ENCODE measurements around a stretch of chr2.

DNA sequence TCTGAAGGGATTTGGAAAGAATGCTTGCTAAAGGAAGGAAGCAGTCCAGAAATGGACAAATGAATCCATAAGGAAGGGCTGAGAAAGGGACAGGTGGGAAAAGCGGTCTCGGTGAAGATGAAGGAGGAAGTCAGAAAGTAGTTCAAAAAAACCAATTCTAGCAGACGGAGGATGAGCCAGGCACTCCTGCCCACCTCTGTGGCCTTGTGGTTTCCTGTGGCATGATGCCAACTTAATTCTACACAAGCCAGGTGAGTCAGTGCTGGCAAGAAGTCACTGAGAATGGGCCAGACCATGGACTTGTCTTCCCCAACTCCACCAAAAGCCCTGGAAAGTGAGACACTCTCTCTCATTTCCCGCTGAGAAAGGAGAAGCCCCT is 15.5 kb upstream of the XDH start:
- PRO-cap: no peak
CAGE:
- cytosol, long polyA minus RNA: no peak
- cytosol, long polyA plus RNA: no peak
- long polyA plus RNA: no peak
- nucleus, long polyA minus RNA: no peak
- nucleus, long polyA plus RNA: no peak

DNA sequence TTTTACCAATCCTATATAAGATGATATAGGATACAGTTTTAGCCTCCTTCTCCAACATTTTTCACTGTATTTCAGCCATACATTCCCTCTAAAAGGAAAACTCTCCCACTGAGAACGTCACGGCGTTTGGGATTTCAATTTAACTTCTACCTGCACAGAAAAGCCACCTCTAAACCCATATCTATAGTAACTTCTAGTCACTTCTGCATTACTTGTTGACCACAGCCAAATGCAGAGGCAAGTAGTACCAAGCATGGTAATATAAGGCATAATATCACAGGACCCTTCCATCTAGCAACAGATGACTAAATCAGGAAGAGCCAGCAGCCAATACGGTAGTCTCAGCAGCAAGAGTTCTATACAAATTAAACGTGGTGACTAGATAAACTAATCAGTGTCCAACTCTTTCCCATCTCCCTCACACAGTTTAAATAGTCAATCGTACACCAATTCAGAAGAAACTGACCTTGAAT is 30.2 kb downstream of the MEMO1 start:
- PRO-cap: no peak
CAGE:
- cytosol, long polyA minus RNA: no peak
- cytosol, long polyA plus RNA: no peak
- long polyA plus RNA: no peak
- nucleus, long polyA minus RNA: no peak
- nucleus, long polyA plus RNA: no peak

DNA sequence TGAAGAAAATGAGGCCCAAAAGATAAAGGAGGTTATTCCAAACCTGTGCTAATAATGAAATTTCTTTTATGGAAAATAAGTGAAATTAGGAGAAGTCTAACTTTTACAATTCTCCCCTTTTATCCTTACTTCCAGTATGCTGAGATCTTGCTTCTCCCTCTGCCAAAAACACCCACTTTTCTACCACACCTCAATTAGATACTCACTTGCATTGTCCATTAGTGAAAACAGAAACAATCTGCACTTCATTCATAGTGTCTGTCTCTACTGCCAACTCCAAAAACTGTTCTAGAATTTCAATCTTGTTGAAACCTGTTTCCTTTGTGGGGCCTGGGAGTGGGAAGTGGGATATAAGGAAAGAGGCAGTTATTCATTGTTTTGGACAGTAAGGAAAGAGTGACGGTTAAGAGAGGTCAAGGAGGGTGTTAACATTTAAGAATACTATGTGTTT is 2.2 kb downstream of the SPAST start:
- PRO-cap: unidirectional peak, minus-strand start at position 285 of the sequence
CAGE:
- cytosol, long polyA minus RNA: no peak
- cytosol, long polyA plus RNA: no peak
- long polyA plus RNA: no peak
- nucleus, long polyA minus RNA: no peak
- nucleus, long polyA plus RNA: no peak

DNA sequence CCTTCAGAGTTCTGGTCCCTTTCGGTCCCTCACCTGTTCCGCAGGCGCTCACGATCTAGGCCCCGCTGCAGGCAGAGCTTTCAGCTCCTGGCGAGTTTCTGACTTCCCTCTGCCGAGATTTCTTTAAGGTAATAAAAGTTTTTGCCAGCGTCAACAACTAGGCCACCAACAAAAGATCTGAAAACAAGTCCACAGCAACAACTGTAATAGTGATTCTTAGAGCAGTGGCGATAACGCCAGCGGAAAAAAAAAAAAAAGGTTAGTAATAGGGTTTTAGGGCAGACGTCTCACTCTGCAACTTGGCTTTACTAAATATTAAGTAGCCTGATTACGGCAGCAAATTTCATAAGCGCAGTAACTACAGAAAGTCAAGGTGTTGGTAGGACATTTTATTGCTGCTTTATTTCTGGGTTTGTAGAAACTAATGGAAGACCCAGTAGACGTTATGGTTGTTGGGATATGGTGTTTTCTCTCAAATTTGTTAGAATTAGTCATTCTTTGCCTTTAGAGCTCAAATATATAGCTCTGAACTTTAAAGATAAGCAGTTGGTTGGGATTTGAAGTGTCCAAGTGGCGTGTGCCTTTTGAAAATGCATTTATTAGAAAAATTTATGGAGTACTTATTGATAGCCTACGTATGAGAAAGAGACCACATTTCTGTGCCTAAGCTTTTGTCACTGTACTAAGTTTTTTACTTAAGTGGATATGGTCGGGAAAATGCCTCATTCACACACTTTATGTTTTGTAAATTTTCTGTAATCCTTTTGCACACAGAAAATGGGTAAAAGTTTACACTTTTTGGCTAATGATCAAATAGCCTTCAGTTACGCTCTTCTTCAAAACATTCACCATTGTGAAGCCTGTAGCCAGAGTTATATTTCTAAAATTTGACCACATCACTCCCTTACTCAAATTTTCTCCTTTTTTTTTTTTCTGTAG is 667 bp downstream of the SLC30A6 start:
- PRO-cap: no peak
CAGE:
- cytosol, long polyA minus RNA: no peak
- cytosol, long polyA plus RNA: no peak
- long polyA plus RNA: no peak
- nucleus, long polyA minus RNA: no peak
- nucleus, long polyA plus RNA: no peak

- PRO-cap: no peak
CAGE:
- cytosol, long polyA minus RNA: no peak
- cytosol, long polyA plus RNA: no peak
- long polyA plus RNA: no peak
- nucleus, long polyA minus RNA: no peak
- nucleus, long polyA plus RNA: no peak
These were observed 27.8 kb upstream of the BIRC6 start for GRCh38 chr2:32328831-32329629.

DNA sequence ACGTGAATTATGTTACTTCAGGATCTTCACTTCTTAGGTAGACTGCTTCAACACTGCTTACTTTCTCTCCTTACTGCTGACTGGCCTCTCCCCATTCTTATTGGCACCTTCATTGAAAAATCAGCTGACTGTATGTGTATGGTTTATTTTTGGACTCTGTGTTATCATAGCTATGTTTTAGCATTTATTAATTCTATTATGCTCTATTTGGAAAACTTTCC is 92.1 kb downstream of the TTC27 start:
- PRO-cap: no peak
CAGE:
- cytosol, long polyA minus RNA: no peak
- cytosol, long polyA plus RNA: no peak
- long polyA plus RNA: no peak
- nucleus, long polyA minus RNA: no peak
- nucleus, long polyA plus RNA: no peak

GRCh38 chr2:33042068-33042682 is 95.4 kb downstream of the LTBP1 start:
- PRO-cap: no peak
CAGE:
- cytosol, long polyA minus RNA: no peak
- cytosol, long polyA plus RNA: no peak
- long polyA plus RNA: no peak
- nucleus, long polyA minus RNA: no peak
- nucleus, long polyA plus RNA: no peak

- PRO-cap: no peak
CAGE:
- cytosol, long polyA minus RNA: no peak
- cytosol, long polyA plus RNA: no peak
- long polyA plus RNA: no peak
- nucleus, long polyA minus RNA: no peak
- nucleus, long polyA plus RNA: no peak
These were observed 164.3 kb downstream of the LTBP1 start for GRCh38 chr2:33111106-33111469.

DNA sequence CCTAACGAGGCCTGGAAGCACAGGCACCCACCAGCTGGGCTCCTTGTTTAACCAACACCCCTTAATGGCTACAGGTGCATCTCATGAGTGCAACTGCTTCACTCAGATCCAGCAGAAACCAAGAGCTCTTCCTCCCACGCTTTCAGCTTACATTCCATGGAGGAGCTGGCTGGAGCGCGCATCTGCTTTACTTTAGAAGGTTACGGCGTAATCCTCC is 174.6 kb downstream of the LTBP1 start:
- PRO-cap: no peak
CAGE:
- cytosol, long polyA minus RNA: no peak
- cytosol, long polyA plus RNA: no peak
- long polyA plus RNA: no peak
- nucleus, long polyA minus RNA: no peak
- nucleus, long polyA plus RNA: no peak

GRCh38 chr2:33134096-33135210 is 187.7 kb downstream of the LTBP1 start:
- PRO-cap: no peak
CAGE:
- cytosol, long polyA minus RNA: no peak
- cytosol, long polyA plus RNA: no peak
- long polyA plus RNA: no peak
- nucleus, long polyA minus RNA: no peak
- nucleus, long polyA plus RNA: start-site peak on the plus strand at chr2:33134585-33134623, 24 and 51 reads in 2 replicates

DNA sequence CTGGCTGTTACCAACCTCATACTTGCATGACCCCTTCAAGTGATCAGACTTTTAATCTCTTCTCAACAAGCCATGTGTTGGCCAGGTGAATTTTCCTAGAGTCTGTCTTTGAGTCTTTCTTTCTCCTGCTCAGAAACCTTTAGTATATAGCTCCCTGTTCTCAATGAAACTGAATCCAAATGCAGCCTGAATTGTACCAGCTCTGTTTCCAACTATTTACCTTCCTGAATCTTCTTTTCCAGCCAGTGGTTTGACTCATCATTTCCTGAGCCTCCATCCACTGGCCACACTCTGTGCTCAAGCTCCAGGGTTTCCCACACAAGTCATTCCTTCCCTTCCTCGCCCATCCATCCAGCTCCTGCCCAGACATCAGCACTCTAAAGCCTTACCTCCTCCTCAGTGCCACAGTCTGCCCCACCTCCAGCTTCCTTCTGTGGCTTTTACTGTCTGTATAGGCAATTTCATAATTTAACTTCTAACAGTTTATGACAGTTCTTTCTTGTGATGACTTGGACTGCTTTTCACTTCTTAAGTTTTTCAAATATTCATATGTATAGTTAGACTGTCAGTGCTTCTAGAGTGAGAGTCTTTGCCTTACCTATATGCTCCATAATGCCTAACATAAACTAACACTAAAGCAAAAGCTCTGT is 233.6 kb upstream of the RASGRP3 start:
- PRO-cap: no peak
CAGE:
- cytosol, long polyA minus RNA: no peak
- cytosol, long polyA plus RNA: no peak
- long polyA plus RNA: no peak
- nucleus, long polyA minus RNA: start-site peak on the minus strand centred at position 179 of the sequence, 29 bp wide, 130 reads
- nucleus, long polyA plus RNA: no peak

- PRO-cap: no peak
CAGE:
- cytosol, long polyA minus RNA: no peak
- cytosol, long polyA plus RNA: no peak
- long polyA plus RNA: no peak
- nucleus, long polyA minus RNA: no peak
- nucleus, long polyA plus RNA: no peak
These were observed 143.0 kb upstream of the RASGRP3 start for GRCh38 chr2:33333246-33334062.

- PRO-cap: bidirectional peak, plus-strand start at chr2:33336671, minus-strand start at chr2:33336412
CAGE:
- cytosol, long polyA minus RNA: no peak
- cytosol, long polyA plus RNA: no peak
- long polyA plus RNA: no peak
- nucleus, long polyA minus RNA: no peak
- nucleus, long polyA plus RNA: no peak
These were observed 140.1 kb upstream of the RASGRP3 start for GRCh38 chr2:33336296-33336871.

- PRO-cap: no peak
CAGE:
- cytosol, long polyA minus RNA: no peak
- cytosol, long polyA plus RNA: no peak
- long polyA plus RNA: no peak
- nucleus, long polyA minus RNA: no peak
- nucleus, long polyA plus RNA: no peak
These were observed 18.5 kb upstream of the RASGRP3 start for GRCh38 chr2:33457869-33458379.

DNA sequence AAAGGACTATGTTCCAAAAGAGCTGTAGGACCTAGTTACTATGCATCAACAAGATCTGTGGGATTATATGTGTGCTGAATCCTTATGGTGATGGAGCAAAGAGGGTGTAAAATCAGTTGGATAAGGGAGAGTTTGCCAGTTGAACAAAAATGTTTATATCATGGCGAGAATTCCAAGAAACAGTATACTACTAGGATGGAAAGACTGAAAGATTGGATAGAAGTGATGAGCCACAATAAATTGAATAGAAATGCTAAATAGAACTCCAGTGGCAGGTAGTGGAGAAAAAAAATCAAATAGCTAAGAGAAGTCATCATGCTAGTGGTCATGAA is 710.4 kb upstream of the CRIM1 start:
- PRO-cap: no peak
CAGE:
- cytosol, long polyA minus RNA: no peak
- cytosol, long polyA plus RNA: no peak
- long polyA plus RNA: no peak
- nucleus, long polyA minus RNA: no peak
- nucleus, long polyA plus RNA: no peak

DNA sequence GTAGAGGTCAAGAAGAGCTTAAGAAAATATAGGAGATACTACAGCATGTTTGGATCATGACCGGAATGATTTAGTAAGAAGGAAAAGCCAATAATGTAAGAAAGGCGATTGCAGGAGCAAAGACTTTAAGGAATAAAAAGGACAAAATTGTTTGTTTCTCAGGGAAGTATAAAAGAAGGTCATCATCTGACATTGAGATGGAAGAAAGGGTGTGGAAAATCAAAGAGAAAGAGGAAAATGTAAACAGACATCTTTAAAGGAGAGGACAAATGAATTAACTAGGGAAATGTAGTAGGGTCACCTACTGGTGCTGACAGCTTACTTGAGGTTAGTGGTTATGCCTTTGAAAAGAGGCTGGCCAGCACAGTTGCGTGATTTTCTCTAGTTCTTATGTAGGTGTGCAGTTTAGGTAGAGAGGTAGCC is 44.1 kb downstream of the CRIM1 start:
- PRO-cap: no peak
CAGE:
- cytosol, long polyA minus RNA: no peak
- cytosol, long polyA plus RNA: no peak
- long polyA plus RNA: no peak
- nucleus, long polyA minus RNA: no peak
- nucleus, long polyA plus RNA: no peak

GRCh38 chr2:36413294-36413609 is 57.7 kb downstream of the CRIM1 start:
- PRO-cap: bidirectional peak, plus-strand start at chr2:36413472, minus-strand start at chr2:36413244
CAGE:
- cytosol, long polyA minus RNA: no peak
- cytosol, long polyA plus RNA: no peak
- long polyA plus RNA: no peak
- nucleus, long polyA minus RNA: no peak
- nucleus, long polyA plus RNA: no peak

- PRO-cap: no peak
CAGE:
- cytosol, long polyA minus RNA: no peak
- cytosol, long polyA plus RNA: no peak
- long polyA plus RNA: no peak
- nucleus, long polyA minus RNA: no peak
- nucleus, long polyA plus RNA: no peak
These were observed 114.0 kb downstream of the CRIM1 start for GRCh38 chr2:36469568-36470037.

DNA sequence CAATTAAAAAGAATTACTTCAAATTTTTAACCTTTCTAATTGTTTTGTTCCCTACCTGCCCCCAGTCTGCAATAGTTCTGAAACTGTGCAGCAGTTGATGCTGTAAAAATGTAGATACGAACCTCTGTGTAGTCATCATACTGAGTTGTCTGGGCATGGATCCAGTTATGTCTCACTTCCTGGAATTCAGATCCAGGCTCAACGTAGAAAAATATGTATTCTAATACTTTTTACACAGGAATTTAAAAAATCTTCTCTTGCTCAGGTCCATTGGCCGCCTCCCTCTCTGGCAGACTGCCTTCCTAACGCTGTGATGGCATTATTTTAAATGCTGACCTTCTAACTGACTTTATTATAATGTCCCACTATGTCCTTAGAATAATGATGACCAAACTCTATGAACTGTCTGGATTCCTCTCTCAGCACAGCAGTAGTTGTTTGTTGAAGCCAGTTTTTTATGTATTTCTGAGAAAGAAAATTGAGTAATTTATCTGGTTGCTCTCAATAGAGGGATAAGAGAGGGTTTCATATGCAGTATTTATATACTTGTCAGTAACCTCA is 119.6 kb downstream of the FEZ2 start:
- PRO-cap: bidirectional peak, plus-strand start at position 270 of the sequence, minus-strand start at position 79 of the sequence
CAGE:
- cytosol, long polyA minus RNA: no peak
- cytosol, long polyA plus RNA: no peak
- long polyA plus RNA: no peak
- nucleus, long polyA minus RNA: start-site peak on the minus strand centred at position 74 of the sequence, 12 bp wide, 14 reads
- nucleus, long polyA plus RNA: no peak

DNA sequence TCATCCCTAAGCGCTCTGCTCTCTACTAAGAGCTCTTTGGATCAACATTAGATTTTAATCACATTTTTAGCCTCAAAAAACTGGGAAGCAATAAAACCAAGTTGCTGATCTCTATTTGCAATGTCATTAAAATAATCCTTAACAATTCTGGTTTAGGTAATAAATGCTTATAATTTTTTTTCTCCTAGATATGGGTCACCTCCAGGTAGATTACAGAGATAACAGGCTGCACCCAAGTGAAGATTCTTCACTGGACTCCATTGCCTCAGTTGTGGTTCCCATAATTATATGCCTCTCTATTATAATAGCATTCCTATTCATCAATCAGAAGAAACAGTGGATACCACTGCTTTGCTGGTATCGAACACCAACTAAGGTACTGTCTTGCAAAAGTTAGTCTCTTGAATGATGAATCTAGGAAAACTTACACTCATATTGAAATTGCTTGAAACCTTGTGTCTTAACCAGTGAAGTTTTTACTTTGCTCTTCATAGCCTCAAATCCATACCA is 51.1 kb downstream of the FEZ2 start:
- PRO-cap: no peak
CAGE:
- cytosol, long polyA minus RNA: no peak
- cytosol, long polyA plus RNA: no peak
- long polyA plus RNA: no peak
- nucleus, long polyA minus RNA: no peak
- nucleus, long polyA plus RNA: no peak